Renal cortical epithelial cell (primary cell): ENCODE data around the genes PI4K2B, ANAPC4 and TBC1D19.

DNA sequence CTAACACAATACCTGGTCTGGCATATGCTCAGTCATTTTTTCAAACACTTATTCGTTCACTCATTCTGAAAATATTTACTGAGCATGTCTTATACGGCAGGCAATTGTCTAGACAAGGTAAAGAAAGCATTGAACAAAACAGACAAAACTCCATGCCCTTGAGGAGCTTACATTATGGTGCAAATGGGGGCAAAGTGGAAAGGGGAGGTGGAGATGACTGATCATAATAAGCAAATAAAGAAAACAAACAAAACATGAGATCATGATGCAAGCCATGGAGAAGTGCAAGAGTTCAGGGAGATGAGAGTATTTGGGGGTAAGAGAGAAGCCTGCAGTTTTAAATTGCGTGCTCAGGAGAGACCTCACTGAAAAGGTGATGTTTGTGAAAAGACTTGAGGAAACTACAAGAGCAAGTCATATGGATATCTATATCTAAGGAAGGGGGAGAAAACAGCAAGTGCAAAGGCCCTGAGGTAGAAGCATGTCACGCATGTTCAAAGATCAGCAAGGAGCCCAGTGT lies 334.7 kb upstream of the PPARGC1A start:
- RRBS = no CpG with 5 or more reads among the region's 4 CpGs

DNA sequence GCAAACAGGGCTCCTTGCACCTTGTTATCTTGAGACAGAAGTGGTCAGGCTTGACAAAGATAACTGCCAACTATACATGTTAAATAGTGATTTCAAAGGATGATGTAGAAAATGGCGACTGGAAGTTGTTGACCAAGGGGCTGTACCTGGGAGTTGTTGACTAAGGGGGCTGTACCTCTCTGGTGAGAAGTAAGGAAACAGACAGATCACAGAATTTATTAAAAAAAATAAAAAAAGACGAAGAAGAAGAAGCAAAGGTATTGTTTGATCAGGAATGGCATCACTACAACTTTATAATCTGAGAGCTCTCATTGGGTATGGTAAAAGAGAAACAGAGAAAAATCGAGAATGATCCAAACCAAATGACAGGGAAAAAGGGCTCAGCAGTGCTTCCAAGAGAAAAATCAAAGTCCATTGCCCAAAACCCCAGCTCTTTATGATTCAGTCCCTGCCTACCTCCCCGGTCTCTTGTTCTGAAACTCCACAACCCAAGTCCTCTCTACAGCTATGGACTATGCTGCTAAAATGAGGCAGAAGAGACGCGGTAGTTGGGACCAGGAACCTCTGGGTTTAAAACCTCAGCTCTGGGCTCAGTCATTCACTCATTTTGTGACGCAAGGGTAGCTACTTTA lies 341.0 kb upstream of the PPARGC1A start:
- RRBS = no CpG with 5 or more reads among the region's 7 CpGs

DNA sequence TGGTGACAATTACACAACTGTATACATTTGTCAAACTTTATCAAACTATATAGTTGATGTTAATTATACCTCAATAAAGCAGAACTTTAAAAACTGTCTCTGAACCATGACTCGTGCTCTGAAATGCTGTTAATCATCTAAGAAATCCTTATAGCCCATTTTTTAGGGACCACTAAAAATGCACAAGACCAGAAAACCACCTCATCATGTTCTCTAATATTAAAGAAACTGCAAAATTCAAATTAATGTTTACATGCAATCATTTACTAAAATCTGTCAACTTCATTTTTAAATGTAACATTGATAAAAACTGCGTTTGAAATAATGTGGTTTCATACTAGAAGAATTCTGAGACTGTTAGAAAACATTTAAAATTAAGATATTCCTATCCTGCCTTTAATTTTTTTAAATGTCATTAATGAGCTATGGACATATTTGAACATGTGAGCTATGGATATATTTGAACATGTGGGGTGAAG lies 60.1 kb downstream of the DHX15 start:
- RRBS = no CpG with 5 or more reads among the region's 2 CpGs

- RRBS = no CpG with 5 or more reads among the region's 4 CpGs
These were observed 18.6 kb upstream of the SEPSECS start for GRCh38 chr4:25178627-25179537.

DNA sequence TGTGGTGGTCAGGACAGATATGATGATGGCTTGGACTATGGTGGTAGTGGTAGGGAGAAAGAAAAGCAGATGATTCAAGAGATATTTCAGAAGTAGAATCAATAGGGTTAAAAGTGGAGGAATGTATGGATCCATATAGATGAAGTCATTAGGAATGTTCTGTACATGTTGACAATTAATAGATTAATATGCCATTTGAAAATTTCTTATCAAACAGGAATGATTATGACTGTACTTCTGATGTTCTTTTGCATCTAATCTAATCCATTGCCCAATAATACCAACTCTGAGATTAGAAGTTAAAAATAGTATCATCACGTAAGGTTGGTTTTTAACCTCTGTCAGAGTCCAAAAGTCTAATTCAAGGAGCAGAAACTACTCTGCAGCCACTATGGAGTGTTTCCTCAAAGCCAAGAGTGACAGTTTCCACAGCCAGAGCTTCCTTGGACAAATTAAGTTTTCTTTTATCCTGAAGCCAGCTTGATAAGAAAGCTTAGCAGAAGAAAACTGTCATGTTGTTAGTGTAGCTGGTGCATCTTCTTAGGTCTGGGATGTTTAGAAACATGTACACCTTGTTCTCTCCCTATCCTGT lies 20.6 kb upstream of the PI4K2B start:
- RRBS = no CpG with 5 or more reads among the region's 1 CpG

DNA sequence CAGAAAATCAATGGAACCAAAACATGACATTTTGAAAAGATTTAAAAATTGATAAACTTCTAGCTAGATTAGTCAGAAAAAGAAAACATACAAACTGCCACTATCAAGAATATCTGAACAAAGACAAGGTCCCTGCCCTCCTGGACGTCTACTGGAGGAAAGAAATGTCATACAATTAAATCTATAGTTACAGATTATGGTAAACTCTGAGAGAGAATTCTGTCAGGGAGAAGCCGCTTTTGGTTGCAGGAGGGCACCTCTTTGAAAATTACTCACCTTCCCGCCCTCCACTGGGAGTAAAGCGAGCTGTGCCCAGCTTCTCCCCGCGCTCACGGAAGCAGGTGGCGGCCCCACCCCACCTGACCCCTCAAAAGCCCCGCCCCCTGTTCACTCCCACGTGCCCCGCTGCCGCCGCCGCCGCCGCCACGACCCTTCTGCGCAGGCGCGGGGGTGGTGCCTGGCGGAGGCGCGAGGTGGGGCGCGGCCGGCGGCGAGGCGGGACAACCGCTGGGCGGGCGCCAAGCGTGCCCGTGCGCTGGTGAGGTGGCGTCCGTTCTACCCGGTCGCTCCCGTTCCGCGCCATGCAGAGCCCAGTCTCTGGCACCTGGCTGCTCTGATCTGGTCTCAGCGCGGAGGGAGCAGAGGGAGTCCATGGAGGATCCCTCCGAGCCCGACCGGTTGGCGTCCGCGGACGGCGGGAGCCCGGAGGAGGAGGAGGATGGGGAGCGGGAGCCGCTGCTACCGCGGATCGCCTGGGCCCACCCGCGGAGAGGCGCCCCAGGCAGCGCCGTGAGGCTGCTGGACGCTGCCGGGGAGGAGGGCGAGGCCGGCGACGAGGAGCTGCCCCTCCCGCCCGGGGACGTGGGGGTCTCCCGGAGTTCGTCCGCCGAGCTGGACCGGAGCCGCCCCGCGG lies at the start of gene PI4K2B:
PI4K2B (plus strand) TSS at position 521 of the 913 bp plus-strand sequence.
- RRBS = 2% methylated on average over 12 of the region's 80 CpGs

- RRBS = 1% methylated on average over 19 of the region's 38 CpGs
These were observed 728 bp downstream of the PI4K2B start for GRCh38 chr4:25234426-25235096.

- RRBS = 2% methylated on average over 46 of the region's 85 CpGs
These were observed at the start of gene ANAPC4 for GRCh38 chr4:25376605-25377750. ANAPC4 (plus strand) TSS chr4:25377263.

DNA sequence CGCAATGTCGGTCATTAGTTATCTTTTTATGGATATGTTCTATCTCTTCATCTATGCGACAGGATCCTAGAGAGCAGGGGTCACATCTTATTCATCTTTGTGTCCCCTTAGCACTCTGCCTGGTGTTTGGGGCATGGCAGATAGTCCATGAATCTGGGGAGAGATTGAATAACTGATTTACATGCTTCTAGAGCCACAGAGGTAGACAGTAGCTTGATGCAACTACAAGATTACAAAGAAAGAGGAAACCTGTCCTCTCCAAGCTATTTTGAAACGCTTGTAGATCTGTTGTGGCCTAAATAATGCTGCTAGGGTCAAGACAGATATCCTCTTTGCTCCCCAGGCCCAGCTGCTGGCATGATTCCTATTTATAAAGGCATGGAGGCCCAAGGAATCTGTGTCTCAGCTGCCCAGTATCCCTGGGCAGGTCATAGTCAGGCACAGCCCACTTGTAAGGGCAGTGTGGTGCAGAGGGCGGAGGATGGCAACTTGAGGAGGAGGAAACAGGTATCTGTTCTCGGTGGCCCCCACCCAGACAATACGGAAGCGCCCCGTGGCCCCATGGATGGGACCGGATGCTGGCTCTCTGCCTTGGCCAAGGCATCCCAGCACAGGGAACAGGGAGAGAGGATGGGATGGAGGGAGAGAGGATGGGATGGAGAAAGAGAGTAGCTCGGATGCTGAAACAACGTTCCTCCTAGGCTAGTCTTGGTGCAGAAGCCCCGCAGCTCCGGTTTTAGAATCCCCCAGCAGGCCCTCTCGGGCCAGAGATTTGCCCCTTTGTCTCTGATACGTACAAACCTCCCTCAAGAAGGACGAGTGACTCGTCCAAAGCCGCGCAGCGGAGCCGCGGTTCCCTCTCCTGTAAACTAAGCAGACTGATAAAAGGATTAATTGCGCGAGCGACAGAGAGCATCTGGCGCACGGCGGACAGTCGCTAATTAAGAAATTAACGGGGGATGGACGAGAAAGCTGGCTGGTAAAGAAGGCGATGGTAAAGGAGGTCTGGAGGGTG lies 798 bp upstream of the SMIM20 start:
- RRBS = no CpG with 5 or more reads among the region's 33 CpGs

GRCh38 chr4:26583413-26584209 lies at the start of gene TBC1D19:
TBC1D19 (plus strand) TSS chr4:26584084.
- RRBS = no CpG with 5 or more reads among the region's 38 CpGs

- RRBS = no CpG with 5 or more reads among the region's 4 CpGs
These were observed 96.0 kb upstream of the STIM2 start for GRCh38 chr4:26764361-26765343.

DNA sequence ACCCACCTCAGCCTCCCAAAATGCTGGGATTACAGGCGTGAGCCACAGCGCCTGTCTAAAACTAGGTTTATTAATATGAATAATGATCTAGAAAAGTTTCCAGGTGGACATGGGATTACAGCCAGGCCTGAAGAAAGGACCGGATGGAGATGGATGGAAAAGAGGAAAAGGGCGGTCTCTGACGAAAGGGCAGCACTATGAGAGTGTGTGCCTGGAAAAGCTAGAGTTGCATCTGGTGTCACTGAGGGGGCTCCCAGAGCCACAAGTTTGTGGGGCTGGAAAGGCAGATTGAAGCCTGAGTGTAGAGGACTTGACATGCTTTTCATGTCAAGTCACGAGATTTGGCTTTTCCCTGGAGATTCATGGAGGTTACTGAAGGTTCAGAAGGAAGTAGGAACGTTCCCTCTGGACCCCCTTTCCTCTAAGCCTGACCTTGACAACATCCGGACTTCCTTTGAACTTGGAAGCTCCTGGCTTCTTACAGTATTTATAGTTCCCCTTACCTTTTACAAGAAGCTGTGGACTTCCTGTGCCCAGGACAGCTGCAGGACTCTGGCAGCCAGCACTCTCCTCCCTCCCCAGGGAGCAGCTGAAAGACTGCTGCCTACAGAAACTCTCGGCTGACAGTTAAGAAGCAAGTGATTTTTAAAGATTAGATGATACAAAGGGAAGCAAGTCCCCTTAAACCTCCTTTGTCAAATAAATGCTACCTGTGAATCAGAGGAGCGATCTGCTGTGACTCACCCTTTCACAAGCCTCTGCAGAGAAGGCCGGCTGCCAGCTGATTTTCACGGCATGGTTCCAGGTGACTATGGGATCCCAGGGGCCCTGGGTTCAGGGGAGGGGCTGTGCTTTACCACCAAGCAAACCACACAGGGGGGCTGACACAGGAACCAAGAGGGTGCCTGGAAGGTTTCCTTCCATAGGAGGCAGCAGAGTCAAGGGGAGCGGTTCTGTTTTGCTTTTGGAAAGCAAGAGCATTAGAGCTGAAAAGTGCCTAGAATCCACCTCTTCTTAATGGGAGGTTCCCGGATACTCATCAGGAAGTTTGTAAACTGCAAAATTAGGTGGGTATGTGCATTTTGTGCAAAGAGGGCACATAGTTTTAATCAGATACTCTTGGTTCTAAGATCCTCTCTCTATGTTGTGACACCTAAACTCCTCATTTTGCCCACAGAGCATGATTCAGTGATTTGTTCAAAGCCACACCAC lies 72.9 kb upstream of the STIM2 start:
- RRBS = no CpG with 5 or more reads among the region's 14 CpGs

DNA sequence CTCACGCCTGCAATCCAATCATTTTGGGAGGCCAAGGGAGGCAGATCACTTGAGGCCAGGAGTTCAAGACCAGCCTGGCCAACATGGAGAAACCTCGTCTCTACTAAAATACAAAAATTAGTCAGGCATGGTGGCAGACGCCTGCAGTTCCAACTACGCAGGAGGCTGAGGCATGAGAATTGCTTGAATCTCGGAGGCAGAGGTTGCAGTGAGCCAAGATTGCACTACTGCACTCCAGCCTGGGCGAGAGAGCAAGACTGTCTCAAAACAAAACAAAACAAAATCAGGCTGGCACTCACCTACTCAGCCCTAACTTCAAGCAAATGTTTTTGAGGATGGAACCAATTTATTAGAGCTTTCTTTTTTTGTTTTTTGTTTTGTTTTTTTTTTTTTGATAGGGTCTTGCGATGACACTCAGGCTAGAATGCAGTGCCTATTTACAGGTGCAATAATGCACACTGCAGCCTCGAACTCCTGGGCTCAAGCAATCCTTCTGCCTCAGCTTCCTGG lies 33.2 kb upstream of the STIM2 start:
- RRBS = no CpG with 5 or more reads among the region's 8 CpGs

- RRBS = no CpG with 5 or more reads among the region's 3 CpGs
These were observed 4.2 kb downstream of the STIM2 start for GRCh38 chr4:26864770-26865382.

GRCh38 chr4:26872846-26873787 lies 12.5 kb downstream of the STIM2 start:
- RRBS = no CpG with 5 or more reads among the region's 9 CpGs

- RRBS = no CpG with 5 or more reads among the region's 4 CpGs
These were observed 18.1 kb downstream of the STIM2 start for GRCh38 chr4:26878781-26879199.

DNA sequence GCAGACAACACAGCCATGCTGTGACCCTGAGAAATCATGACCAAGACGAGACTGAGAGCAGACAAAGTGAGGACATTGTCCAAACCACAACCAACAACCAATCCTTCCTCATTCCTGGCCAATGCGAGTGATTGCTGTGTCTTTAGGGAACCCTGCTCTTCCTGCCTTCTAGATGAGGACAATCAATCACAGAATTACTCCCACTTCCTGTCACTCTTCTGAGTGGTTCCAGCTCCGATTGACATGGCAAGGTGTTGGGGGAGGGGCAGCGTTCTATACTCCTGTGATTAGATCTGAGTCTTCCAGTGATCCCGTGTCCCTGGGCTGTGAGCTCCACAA lies 227.8 kb downstream of the STIM2 start:
- RRBS = no CpG with 5 or more reads among the region's 5 CpGs

DNA sequence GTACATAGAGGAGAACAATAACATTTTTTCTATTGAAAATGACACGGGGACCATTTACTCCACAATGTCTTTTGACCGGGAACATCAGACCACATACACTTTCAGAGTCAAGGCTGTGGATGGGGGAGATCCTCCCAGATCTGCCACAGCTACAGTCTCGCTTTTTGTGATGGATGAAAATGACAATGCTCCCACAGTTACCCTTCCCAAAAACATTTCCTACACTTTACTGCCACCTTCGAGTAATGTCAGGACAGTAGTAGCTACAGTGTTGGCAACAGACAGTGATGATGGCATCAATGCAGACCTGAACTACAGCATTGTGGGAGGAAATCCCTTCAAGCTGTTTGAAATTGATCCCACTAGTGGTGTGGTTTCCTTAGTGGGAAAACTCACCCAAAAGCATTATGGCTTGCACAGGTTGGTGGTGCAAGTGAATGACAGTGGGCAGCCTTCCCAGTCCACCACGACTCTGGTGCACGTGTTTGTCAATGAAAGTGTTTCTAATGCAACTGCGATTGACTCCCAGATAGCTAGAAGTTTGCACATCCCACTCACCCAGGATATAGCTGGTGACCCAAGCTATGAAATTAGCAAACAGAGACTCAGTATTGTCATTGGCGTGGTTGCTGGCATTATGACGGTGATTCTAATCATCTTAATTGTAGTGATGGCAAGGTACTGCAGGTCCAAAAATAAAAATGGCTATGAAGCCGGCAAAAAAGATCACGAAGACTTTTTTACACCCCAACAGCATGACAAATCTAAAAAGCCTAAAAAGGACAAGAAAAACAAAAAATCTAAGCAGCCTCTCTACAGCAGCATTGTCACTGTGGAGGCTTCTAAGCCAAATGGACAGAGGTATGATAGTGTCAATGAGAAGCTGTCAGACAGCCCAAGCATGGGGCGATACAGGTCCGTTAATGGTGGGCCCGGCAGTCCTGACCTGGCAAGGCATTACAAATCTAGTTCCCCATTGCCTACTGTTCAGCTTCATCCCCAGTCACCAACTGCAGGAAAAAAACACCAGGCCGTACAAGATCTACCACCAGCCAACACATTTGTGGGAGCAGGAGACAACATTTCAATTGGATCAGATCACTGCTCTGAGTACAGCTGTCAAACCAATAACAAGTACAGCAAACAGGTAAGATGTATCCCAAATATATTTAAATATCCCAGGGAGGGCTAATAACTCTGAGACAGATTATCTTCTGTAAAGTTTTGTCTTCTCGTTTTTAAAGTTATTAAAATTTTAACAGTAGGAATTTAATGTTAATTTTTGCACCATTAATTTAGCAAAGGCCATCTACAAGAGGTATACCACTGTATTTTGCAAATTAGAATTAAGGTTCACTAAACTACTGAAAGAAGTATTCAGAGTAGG lies 3.8 kb downstream of the PCDH7 start:
- RRBS = no CpG with 5 or more reads among the region's 16 CpGs

GRCh38 chr4:31995875-31996582 lies 1275.9 kb downstream of the PCDH7 start:
- RRBS = no CpG with 5 or more reads among the region's 31 CpGs

DNA sequence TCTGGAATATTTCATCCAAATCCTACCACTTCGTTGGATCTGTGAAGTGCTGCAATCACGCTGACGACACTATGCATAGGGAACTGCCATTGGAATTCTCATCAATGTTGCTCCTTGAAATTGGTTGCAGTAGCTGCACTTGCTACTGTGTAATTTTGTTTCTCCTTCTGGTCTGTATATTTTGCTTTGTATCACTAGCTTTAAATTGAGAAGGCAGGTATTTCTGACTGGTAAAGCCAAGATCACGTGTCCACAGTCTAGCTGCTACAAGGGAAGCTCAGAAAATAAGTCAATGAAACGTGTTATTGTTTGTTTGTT lies 2638.4 kb downstream of the PCDH7 start:
- RRBS = no CpG with 5 or more reads among the region's 5 CpGs